Skeletal muscle tissue (tissue), 7 donors: Measurements from ENCODE around the gene TGFB1I1.

DNA sequence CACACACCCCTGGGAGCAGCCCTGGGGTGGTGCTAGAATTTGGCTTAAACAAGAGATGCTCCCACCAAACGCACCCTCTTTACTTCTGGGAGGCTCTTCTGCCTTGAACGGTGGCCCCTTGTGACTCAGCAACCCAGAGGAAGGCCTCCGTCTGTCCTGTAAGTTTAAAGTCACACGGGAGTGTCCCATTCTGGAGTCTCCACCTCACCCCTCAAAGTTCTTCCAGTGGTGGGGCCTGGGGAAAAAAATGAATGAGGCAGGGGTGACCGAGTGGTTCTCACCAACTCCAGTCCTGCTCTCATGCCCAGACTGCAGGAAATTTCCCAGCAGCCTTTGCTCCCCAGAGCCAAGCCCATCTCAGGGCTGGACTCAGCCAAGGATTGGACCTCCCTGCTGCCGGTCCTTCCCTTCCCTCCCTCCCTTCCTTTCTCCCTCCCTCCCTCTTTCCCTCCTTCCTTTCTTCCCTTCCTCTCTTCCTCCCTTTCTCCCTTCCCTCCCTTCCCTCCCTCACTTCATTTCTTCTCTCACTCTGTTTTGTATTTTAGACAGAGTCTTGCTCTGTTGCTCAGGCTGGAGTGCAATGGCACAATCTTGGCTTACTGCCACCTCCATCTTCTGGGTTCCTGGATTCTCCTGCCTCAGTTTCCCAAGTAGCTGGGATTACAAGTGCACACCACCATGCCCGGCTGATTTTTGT is 11.4 kb downstream of the ITGAD start:
- PRO-cap, 3 experiments, result no peak in any of the 3 experiments
- RAMPAGE, long total RNA, result no peak
- RRBS, 2 experiments, result no CpG with 5 or more reads among the region's 7 CpGs

DNA sequence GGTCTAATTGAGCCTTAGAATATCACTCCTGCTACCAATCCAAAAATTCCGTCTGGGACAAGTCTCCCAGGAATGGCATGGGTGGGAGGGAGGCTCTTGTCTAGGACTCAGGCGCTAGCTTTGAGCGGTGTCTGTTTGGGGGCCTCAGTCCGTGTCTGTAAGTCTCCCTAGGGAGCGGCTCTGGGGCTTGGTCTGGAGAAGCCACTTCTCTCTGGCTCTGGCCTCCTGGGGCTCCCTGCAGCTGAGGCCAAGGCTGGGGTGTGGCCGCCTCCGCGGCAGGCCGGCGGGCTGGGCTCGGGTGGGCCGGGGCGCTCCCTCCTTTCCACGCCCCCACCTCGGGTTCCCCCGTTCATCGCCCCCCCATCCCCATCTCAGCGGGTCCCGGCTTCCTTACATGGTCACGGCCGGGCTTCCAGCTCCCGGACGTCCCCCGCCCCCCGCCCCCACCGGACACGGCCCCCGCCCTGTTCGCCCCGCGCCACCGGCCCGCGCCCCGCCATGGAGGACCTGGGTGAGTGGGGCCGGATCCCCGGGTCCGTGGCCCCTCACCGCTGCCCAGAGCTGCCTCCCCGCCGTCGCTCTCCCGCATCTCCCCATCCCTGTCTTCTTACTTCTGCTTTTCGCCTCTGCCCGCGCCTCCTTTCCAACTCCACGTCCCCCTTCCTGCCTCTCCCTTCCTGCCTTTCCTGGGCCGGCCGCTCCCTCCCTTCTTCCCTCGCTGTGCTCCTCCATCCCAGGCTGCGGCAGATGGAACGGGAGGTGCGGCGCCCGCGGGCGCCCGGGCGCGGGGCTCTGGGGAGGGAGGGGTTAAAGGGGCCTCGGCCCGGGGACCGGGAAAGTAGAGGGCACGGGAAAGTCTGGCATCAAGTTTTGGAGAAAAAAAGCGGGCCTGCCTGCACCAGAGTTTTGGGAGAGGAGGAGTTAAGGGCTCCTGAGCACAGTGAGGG is at the start of gene TGFB1I1:
TGFB1I1 (plus strand) TSS at position 462 of the 947 bp plus-strand sequence.
- PRO-cap, 3 experiments, result peak in 3 of 3 experiments; most common plus-strand start position 273 of the sequence (in 2); most common minus-strand start position 439 of the sequence (in 2)
- RAMPAGE, long total RNA, result start-site peak on the plus strand centred at position 484 of the sequence, 26 bp wide, 164 and 80 reads in 2 replicates
- RRBS, 2 experiments, result 3 to 4% methylated on average over 29 of the region's 65 CpGs

DNA sequence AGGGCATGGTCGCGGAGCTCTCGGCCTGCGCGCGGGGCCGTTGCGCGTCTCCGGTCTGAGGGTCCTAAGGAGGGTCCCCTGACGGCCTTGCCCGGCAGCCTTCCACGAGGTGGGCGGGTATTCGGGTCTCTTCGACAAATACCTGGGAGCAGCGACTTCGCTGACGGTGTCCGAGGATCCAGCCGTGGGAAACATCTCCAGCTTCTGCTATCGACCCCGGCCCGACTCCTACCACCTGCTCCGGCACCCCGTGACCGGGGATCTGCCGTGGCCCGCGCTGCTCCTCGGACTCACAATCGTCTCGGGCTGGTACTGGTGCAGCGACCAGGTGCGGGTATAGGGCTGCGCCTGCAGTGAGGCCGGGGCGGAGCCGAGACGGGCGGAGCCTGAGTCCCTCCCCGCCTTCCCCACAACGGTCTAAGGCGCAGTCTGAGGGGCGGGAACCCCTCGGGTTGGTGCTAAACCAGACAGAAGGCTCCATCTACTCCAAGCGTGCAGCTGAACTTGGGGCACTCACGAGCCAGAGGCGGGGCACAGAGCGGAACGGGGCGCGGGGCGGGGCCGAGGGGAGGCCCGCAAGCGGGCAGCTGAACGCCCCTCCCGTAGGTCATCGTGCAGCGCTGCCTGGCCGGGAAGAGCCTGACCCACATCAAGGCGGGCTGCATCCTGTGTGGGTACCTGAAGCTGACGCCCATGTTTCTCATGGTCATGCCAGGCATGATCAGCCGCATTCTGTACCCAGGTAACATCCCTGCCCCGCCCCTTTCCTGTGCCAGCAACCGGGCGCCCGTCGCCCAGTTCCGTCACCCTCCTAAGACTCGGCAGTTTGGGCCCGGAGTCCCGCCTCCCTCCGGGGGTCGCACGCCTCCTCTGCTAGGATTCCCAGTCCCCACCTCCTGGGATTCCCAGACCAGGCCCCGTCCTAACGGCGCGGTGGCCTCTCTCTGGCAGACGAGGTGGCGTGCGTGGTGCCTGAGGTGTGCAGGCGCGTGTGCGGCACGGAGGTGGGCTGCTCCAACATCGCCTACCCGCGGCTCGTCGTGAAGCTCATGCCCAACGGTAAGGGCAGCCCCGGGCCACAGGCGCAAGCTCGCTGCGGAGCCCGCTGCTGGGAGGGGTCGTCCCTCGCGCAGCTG is 4.9 kb downstream of the SLC5A2 start:
- PRO-cap, 3 experiments, result no peak in any of the 3 experiments
- RAMPAGE, long total RNA, result no peak
- RRBS, 2 experiments, result 2% methylated on average over 22 to 24 of the region's 102 CpGs

GRCh38 chr16:31490329-31491035 is 7.6 kb downstream of the SLC5A2 start:
- PRO-cap, 3 experiments, result no peak in any of the 3 experiments
- RAMPAGE, long total RNA, result no peak
- RRBS, 2 experiments, result no CpG with 5 or more reads among the region's 17 CpGs

DNA sequence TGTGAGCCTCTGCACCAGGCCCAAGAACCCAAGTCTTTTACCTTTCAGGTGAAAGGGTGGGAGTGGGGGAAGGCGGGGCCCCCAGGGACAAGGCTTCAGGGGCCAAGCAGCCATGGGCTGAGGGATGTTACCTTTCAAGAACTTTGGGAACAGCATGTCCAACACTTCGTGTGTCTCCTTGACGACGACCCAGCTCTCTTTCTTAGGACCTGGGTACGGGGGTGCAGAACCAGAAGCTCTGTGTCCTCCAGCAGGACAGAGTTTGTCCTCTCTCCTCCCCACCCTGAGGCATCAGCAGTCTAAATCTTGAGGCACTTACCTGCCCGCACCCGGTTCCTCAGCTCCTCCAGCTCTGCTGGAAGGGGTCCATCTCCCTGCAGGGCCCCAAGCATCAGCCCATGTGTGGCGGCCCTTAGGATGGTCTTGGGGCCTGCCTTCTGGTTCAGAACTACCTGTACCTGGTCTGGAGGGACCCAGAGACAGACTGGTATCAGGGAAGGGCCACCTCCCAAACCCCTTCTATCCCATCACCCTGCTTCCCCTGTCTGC is 9.0 kb downstream of the SLC5A2 start:
- PRO-cap, 3 experiments, result no peak in any of the 3 experiments
- RAMPAGE, long total RNA, result no peak
- RRBS, 2 experiments, result no CpG with 5 or more reads among the region's 8 CpGs

DNA sequence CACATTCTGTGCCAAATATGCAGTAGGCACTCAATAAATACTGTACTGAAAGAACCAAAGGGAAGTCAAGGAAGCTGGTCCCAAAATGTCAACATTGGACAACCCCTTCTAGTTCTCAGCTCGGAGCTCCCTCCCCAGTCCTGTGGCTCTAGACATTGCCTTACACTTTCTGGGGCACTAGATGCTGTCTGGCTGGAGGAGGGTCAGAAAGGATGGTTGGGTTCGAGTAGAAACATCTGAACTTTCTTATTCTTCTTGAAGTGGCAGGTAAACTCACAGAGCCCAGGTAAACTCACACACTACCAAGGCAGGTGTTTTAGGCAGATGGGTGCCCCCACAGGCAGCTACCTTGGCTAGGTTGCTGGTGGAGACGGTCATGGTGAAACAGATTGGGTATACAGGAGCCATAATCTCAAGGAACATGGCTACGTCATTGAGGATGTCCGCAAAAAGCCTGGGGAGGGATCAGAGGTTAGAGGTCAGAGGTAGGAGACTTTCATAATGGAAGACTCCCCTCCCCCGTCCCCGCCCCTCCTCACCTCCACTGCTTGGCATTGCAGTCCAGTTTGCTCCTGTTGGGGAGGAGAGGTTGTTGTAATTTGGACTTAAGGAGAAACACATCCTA is 9.1 kb downstream of the RUSF1 start:
- PRO-cap, 3 experiments, result no peak in any of the 3 experiments
- RAMPAGE, long total RNA, result no peak
- RRBS, 2 experiments, result no CpG with 5 or more reads among the region's 7 CpGs

GRCh38 chr16:31695651-31696217 is 17.3 kb upstream of the KRBOX5 start:
- PRO-cap, 3 experiments, result no peak in any of the 3 experiments
- RAMPAGE, long total RNA, result no peak
- RRBS, 2 experiments, result no CpG with 5 or more reads among the region's 6 CpGs

GRCh38 chr16:31709936-31710904 is 2.8 kb upstream of the KRBOX5 start:
- PRO-cap, 3 experiments, result no peak in any of the 3 experiments
- RAMPAGE, long total RNA, result no peak
- RRBS, 2 experiments, result no CpG with 5 or more reads among the region's 15 CpGs

DNA sequence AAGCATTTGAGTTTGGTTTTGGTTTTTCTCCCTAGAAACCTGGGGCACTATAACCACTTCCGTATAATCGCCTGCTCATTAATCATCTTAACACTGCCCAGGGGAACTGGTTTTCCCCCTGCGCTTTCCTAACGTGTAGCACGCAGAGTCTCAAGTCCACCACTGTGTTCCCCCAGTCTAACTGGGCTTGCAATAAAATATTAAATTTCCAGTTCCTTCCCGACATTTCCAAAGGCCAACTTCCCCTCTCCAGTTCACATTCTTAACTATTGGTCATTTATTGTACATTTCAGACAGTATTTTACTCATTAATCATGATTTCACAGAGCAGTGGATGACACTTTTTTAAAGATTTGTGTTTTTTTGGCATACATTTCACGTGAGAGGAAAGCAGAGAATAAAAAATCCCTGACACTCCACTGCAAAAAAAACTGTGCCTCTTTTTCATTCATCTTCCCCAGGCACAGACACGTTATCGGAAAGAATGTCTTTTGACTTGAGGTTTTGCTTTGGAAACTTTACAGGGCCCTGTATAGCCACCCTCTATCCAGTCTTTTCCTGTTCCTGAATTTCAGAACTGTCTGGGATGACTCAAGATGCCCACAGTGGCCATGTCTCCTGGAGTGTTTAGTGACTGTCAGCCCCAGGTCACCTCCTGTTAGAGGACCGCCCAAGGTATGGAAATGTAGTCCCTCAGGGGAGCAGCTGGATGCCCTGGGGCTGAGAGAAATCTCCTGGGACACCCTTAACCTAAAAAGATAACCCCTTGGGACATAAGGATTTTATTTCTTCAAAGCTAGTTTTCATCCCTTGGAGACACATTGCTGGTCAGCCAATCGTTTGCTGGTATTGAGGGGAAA is 1.3 kb downstream of the ZNF267 start:
- PRO-cap, 3 experiments, result no peak in any of the 3 experiments
- RAMPAGE, long total RNA, result no peak
- RRBS, 2 experiments, result no CpG with 5 or more reads among the region's 11 CpGs

GRCh38 chr16:32253959-32254311 is 849 bp downstream of the TP53TG3D start:
- PRO-cap, 3 experiments, result no peak in any of the 3 experiments
- RAMPAGE, long total RNA, result no peak
- RRBS, 2 experiments, result no CpG with 5 or more reads among the region's 25 CpGs

- PRO-cap, 3 experiments, result peak in 1 of 3 experiments; most common plus-strand start chr16:33991847 (in 1)
- RAMPAGE, long total RNA, result no peak
- RRBS, 2 experiments, result no CpG with 5 or more reads among the region's 13 CpGs
Measured at GRCh38 chr16:33991538-33992079, 532.2 kb downstream of the TP53TG3F start.

DNA sequence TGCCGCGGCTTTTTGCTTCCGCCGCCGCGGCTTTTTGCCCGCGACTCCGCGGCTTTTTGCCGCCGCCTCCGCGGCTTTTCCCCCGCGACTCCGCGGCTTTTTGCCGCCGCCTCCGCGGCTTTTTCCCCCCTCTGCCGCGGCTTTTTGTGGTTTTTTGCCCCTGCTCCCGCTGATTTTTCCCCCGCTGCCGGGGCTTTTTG is 590.6 kb downstream of the TP53TG3F start:
- PRO-cap, 3 experiments, result no peak in any of the 3 experiments
- RAMPAGE, long total RNA, result no peak
- RRBS, 2 experiments, result no CpG with 5 or more reads among the region's 27 CpGs

GRCh38 chr16:34160437-34160761 is 701.0 kb downstream of the TP53TG3F start:
- PRO-cap, 3 experiments, result no peak in any of the 3 experiments
- RAMPAGE, long total RNA, result no peak
- RRBS, 2 experiments, result no CpG with 5 or more reads among the region's 11 CpGs

GRCh38 chr16:35552694-35553470 is 2093.5 kb downstream of the TP53TG3F start:
- PRO-cap, 3 experiments, result no peak in any of the 3 experiments
- RAMPAGE, long total RNA, result no peak
- RRBS, 2 experiments, result 51 to 58% methylated on average over 20 to 22 of the region's 46 CpGs

DNA sequence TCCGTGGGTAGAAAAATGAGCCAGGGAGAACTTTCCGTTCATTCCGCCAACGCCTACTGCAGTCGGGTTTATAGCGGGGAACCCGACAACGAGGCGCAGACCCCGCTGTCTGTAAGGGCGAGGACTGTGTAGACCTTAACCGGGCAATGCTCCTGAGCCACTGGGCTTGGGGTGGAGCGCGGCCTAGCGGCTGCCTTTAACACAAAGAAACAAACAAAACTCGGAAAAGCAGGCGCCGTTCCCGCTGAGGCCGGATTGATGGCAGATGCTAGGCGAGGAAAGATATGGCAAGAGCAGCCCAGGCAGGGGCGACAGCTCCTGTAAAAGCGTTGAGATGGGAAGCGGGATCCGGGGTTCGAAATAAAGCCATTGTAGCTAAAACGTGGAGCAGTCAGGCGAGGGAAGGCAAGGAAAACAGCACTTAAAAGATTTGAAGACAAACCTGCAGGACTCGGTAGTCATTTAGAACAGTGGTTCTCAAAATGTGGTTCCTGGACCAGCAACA is 600 bp downstream of the ORC6 start:
- PRO-cap, 3 experiments, result no peak in any of the 3 experiments
- RAMPAGE, long total RNA, result no peak
- RRBS, 2 experiments, result 2% methylated on average over 10 of the region's 29 CpGs

DNA sequence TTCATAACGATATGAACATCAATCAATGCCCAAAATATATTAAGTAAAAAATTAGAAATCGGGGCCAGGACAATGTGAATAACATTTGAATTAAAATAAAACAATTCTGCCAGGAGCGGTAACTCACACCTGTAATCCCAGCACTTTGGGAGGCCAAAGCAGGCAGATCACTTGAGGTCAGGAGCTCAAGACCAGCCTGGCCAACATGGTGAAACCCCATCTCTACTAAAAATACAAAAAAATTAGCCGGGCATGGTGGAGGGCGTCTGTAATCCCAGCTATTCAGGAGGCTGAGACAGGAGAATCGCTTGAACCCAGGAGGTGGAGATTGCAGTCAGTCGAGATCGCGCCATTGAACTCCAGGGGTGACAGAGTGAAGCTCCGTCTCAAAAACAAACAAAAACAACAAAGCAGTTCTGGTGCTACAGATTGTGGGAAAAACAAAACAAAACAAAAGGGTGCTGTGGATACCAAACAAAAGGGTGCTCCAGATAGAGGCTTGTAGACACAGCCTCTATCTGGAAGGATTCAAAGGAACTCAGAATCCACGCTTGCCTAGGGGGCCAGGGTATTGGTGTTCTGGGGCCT is 2.7 kb downstream of the MYLK3 start:
- PRO-cap, 3 experiments, result no peak in any of the 3 experiments
- RAMPAGE, long total RNA, result no peak
- RRBS, 2 experiments, result no CpG with 5 or more reads among the region's 11 CpGs

DNA sequence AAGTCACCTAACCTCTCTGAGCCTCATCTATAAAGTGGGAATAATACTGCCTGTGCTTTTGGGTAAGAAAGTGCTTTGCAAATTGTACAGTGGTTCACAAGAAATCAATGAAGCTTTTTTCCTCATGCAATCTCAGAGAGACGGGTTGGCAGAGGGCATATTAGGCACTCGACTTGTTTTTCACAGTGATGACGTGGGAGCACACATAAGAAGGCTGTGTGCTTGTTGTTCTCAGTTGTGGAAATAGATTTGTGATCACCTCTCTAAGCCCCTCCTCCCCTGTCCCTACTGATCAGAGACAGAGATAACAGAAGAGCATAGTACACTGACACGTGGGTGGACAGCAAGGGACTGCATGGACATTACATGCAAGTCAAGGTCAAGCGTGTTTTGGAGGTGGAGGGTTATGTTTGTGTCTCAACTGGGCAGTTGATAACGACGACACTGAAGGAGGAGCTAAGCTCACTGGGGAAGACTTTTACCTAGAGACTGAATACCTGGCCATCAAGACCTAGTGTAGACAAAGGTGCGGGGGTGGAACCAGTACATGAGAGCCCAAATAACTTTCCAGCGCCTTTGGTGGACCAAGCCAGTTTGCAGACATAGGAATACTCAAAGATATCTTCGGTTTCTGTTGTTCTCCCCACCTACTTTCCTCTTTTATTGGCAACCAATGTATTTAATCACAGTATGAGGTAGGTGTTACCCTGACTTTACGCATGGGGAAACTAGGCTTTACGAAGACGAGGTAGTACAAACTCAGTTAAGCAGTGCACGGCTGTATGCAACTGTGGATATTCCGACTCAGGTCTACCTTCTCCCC is 1.6 kb upstream of the GPT2 start:
- PRO-cap, 3 experiments, result no peak in any of the 3 experiments
- RAMPAGE, long total RNA, result no peak
- RRBS, 2 experiments, result no CpG with 5 or more reads among the region's 15 CpGs

DNA sequence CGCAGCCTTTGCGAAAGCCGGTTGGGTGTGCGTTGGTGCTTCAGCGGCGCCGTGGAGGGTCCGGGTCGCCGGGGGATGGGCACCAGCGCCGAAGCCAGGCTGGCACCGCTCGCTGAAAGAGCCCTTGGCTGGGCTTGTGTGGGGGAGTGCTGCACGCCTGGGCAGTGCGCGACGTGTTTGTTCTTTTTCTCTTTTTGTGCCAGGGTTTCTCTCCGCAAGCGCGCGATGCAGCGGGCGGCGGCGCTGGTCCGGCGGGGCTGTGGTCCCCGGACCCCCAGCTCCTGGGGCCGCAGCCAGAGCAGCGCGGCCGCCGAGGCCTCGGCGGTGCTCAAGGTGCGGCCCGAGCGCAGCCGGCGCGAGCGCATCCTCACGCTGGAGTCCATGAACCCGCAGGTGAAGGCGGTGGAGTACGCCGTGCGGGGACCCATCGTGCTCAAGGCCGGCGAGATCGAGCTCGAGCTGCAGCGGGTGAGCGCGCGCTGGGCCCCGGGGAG is 376 bp downstream of the GPT2 start:
- PRO-cap, 3 experiments, result no peak in any of the 3 experiments
- RAMPAGE, long total RNA, result no peak
- RRBS, 2 experiments, result 2% methylated on average over 33 of the region's 59 CpGs

DNA sequence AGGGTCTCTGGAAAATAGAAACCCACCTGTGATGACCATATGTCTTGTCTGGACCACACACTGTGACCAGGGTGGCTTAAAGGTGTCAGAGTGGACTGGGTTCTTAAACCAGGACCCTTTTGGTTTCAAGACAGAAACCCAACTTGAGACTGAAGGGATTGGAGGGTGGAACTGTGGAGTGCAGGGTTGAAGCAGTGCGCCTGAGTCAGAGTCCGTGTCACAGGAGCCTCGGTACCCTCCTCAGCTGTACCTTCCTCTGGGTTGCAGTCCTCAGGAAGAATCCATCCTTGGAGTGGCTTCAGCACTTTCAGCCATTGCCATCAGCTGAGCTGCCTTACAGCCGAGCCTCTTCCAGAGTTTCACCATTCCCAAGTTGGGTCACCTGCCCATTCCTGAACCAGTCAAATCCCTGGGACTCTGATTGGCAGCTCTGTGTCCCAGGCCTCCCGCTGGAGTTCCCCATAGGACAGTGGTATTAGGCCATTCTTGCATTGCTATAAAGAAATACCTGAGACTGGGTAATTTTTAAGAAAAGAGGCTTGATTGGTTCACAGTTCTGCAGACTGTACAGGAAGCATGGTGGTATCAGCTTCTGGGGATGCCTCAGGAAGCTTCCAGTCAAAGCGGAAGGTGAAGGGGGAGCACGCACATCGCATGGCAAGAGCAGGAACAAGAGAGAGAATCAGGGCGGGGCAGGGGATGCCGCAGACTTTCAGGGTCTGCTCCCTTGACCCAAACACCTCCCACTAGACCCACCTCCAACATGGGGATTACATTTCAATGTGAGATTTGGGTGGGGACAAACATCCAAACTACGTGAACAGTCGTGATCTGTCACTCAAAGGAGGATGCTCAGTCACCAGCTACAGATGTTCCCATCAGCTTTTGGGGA is 28.1 kb downstream of the GPT2 start:
- PRO-cap, 3 experiments, result no peak in any of the 3 experiments
- RAMPAGE, long total RNA, result no peak
- RRBS, 2 experiments, result no CpG with 5 or more reads among the region's 12 CpGs

- PRO-cap, 3 experiments, result no peak in any of the 3 experiments
- RAMPAGE, long total RNA, result no peak
- RRBS, 2 experiments, result no CpG with 5 or more reads among the region's 8 CpGs
Measured at GRCh38 chr16:46967899-46968280, 5.6 kb downstream of the DNAJA2 start.